ENCODE results near the gene EGR2.

DNA sequence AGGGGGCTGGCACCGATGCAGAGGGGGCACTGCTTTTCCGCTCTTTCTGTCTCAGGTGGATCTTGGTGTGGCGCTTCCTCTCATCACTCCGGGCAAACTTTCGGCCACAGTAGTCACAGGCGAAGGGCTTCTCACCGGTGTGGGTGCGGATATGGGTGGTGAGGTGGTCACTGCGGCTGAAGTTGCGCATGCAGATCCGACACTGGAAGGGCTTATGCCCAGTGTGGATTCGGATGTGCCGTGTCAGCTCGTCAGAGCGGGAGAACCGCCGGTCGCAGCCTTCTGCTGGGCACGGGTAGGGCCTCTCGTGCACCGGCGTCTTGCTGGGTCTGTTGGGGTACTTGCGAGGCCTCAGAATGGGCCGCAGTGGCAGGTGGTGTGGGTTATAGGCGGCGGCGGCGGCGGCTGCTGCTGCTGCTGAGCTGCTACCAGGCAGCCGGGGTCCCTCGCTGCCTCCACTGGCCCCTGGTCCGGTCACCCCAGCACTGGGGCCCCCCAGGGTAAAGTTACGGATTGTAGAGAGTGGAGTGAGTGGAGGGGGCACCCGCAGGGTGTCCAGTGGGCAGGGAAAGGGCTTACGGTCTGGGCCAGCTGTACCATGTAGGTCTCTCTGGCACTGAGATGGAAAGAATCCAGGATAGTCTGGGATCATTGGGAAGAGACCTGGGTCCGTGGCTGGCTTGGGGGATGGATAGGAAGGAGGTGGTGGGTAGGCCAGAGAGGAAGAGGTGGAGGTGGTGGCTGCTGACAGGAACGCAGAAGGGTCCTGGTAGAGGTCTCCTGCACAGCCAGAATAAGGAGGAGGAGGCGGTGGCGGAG is 2.6 kb downstream of the EGR2 start:
- RRBS = 80% methylated on average over 8 of the region's 39 CpGs

- RRBS = 5% methylated on average over 10 of the region's 39 CpGs
These were observed 442 bp downstream of the EGR2 start for GRCh38 chr10:62815608-62816239.

DNA sequence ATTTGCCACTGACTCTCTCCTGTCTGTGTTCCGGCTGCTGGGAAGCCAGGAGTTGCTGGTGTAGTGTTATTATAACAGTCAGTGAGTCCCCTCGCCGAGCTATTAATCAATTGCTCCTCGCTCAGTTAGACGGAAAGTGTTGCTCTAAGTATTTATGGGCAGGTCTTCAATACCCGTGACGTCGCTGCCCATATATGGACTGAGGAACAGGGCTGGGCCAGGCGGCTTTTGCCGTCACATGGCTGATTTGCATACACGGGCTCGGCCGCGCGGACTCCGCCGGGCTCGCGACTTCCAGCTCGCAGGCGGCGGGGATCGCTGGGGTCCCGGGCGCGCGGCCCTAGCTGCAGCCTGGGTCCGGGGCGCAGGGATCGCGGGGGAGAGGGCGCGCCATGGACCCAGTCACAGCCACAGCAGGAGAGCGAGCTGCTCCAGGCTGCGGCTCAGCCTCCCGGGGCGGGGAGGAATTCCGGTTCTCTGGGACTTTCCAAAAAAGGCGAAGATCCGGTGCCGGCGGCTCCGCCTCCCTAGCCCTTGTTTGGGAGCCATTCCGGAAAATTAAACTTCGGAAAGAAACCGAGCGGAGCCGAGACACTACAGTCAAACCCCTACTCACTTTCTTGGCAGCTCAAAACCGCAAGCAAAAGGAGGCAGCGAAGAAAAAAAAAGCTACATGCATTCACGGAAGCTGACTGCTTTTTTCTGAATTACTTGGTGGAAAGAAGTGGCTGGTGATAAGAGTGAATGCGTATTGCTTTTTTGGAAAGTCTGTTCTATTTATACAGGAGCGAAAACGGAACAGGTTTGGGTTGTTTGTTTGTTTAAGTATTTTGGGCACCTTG is at the start of gene EGR2:
Gene EGR2 (minus strand): TSS at position 127 of the 842 bp plus-strand sequence.
- RRBS = 4% methylated on average over 19 of the region's 54 CpGs

- RRBS = 56% methylated on average over 2 of the region's 20 CpGs
These were observed 108.3 kb upstream of the EGR2 start for GRCh38 chr10:62924368-62924991.

DNA sequence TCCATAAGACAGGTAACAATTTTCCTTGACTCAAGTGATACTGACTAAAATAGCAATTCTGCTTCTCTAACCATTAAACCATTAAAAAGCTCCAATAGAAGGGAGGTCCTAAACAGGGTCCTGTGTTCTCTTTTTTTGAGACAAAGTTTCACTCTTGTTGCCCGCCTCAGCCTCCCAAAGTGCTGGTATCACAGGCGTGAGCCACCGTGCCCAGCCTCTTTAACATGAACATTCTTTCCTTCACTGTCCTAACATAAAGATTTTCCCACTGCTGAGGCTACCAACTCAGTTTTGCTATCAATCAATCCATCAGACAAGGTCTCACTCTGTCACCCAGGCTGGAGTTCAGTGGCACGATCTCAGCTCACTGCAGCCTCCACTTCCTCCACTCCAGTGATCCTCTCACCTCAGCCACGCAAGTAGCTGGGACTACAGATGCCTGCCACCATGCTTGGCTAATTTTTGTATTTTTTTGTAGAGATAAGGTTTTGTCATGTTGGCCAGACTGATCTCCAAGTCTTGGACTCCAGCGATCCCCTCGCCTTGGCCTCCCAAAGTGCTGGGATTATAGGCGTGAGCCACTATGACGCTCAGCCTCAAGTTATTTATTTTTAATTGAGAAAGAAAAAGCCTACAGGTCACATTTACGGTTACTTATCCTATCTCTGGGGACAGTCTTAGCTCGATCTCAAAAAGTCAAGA is 51.9 kb downstream of the NRBF2 start:
- RRBS = no CpG with 5 or more reads among the region's 11 CpGs

DNA sequence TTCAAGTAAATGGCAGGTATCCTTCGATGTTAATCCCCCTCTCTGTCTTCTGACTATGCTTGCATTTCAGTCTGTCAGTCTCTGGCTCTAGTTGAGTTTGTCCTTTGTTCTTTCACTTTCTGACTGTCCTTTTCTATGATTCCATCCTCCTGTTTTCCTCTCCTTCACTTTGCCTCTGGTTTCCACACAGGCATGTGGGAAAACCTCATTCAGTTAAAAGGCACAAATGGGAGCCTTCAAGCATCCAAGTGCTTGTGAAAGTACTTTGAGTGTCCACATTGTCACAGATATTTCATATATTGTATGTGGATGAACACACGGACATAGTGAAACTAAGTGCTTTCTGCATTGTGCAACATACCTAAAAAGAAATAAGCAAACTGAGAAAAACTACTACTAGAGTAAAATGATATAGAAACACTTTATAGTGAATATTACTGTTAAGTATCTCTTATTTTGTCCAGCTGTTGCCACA is 71.6 kb downstream of the NRBF2 start:
- RRBS = no CpG with 5 or more reads among the region's 2 CpGs

DNA sequence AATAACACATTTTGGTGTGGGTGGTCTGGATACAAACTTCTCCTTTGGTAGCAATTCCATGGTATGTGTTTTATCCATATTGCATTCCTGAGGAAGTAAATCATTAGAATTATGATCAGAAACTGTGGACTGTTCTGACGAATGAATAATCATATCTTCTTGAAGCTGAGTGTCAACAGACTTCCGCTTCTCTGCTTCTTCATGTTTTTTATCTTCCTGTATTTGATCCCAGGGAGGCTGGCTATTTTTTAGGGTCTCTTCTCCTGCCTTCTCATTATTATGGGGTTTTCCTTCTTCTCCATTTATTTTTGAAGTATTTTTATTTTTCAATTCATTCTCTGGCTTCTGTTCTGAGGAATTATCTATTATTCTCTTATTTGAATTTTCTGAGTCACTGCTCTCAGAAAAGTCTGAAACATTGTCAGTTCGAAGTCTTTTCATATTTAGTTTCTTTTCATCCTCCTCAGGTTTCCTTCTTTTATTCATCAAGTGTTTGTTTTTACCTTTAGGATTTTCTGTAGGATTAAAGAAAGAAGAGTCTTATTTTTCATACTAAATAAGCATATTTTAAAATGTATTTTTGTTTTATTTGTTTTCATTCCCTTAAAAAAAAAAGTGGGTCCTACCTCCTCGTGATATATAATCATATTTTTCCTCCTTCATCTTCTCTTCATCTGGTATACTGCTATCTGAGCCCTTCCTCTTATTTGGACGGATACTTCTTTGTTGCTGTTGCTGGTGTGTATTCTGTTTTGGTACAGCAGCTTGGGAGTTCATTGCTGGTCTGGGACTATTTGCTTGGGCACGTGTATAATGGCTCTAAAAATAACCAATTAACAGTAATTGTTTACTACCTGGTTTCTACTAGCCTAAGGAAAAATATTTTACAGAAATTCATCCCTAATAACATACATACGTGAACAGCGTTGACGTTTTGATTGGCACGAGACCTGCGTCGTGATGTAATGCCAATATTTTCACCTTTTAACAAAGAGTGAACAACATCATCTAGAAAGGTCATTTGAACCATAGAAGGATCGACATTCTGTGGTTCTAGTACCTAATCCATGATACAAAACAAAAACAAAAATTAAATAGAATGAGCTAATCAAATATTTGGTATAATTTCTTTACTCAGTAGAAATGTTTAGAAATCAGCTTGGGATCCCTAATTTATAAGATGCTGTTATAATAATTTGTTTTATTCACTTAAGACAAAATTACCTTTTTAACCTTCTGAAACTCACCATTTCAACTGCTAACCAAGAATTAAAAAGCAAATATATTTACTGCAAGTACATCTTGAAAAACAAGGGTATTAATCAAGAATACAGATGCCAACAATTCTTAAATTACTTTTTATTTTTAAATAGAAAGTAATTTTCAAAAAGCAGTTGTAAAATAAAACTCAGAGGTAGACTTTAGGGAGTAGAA is 82.0 kb downstream of the NRBF2 start:
- RRBS = no CpG with 5 or more reads among the region's 13 CpGs

GRCh38 chr10:63225655-63225989 is 92.5 kb downstream of the NRBF2 start:
- RRBS = no CpG with 5 or more reads among the region's 4 CpGs

DNA sequence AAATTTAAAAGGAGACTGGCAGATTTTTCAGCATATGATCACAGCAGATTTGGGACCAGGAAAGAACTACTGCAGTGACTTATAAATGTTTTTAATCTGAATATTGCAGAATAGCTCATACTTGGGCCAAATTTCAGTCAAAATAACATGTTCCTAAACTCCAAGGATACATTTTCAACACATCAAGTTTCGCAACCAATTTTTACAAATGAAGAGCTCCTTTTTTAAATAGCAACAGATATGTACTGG is 122.9 kb downstream of the NRBF2 start:
- RRBS = no CpG with 5 or more reads among the region's 1 CpG

DNA sequence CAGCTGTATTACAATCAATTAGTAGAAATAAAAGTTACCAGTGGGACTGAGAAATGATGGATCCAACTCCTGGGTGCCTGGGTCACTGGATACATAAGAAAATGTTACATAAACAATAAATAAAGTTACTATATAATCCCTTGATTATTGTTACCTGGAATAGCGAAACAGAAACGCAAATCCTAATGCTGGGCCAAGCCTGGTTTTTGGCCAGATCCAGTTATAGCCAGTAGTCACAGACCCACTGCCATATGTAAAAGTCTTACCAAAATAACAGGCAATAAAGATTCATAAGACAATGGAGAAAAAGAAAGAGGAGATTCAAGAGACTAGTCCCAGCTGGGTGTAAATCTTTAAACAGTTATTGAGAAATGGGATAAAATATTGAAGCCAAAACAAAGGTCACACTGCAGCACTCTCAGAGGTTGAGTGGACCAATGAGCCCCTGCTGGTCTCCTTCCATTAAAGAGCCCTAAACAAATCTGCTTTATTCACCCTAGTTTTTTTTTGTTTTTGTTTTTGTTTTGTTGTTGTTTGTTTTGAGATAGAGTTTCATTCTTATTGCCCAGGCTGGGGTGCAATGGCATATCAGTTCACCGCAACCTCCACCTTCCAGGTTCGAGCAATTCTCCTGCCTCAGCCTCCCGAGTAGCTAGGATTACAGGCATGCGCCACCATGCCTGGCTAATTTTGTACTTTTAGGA is 98.9 kb downstream of the JMJD1C start:
- RRBS = no CpG with 5 or more reads among the region's 6 CpGs

DNA sequence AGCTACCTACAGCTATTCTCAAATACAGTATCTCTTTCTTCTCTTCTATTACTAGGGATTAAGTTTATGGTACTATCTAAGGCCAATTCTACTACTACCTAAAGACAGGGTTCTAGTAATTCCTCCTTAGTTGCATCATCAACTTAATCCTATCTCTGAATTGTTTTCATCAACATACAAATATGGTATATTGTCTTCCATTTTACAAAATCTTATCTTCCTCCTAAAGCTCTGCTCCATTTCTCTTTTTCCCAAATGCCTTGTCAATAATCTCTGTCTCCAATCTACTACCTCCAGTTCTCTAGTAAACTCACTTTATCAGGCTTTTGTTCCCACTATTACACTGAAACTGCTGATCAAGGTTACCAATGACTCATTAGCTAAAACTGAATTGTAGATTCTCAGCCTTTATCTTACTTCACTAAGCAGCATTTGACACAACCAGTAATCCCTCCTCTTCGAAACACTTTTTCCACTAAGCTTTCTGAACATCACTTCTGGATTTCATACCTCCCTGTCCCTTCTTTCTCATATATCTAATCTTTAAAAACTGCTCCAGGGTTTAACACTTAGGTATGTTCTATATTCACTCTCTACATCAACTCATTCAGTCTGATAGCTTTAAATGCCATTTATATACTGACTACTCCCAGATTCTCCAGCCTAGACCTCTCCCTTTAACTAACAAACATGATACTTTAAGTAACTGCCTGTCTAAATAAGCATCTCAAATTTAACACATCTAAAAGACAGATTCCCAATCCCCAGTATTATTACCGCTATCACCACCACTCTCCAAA is 28.2 kb downstream of the JMJD1C start:
- RRBS = no CpG with 5 or more reads among the region's 2 CpGs

GRCh38 chr10:63573308-63573793 is 52.1 kb downstream of the REEP3 start:
- RRBS = no CpG with 5 or more reads among the region's 2 CpGs

DNA sequence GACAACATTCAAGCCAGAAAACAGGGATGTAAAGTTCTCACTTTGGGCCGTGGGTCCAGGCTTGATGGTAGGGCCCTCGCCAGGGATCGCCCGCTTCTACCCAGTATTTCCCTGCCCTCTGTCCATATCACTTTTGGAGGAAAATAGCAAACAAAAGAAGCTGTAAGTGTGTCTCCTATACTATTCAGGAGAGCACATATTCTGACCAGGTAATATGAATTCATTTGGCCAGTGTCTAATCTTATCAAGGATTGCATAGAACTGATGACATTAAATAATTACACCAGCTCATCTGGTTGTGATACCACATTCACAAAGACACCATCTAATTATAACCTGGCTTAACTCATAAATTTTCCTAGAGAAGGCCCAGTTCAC is 704.9 kb upstream of the LRRTM3 start:
- RRBS = no CpG with 5 or more reads among the region's 4 CpGs

- RRBS = no CpG with 5 or more reads among the region's 4 CpGs
These were observed 4.6 kb downstream of the SIRT1 start for GRCh38 chr10:67888869-67889644.

DNA sequence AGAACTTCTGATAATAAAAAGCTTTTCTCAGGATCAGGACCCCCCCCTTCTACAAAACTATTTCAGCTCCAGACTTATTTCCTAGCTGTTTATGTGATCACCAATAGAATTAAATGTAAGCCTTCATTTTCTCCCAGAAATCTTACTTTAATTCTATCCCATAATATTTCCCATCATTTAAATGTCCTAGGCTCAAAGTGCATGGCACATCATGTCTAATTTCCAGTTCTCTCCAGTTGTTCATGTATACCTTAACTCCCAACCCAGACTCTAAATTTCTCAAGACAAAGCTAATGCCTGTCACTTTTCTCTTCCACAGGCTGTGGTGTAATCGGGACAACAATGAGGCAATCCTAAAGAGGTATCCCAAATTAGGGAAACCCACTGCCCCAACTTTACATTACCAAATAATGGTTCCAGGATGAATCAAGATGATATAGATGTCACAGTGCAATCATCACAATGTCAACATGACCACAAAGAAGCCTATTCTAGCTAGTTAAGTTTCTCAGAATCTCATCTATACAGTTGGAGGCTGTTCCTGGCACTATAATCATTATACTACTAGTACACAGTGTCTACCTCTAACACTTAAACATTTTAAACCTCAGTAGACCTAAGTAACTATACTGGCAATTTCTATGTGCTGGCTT is 4.2 kb downstream of the HERC4 start:
- RRBS = no CpG with 5 or more reads among the region's 1 CpG

- RRBS = 36% methylated on average over 1 of the region's 19 CpGs
These were observed 39.2 kb downstream of the TET1 start for GRCh38 chr10:68599173-68599930.

DNA sequence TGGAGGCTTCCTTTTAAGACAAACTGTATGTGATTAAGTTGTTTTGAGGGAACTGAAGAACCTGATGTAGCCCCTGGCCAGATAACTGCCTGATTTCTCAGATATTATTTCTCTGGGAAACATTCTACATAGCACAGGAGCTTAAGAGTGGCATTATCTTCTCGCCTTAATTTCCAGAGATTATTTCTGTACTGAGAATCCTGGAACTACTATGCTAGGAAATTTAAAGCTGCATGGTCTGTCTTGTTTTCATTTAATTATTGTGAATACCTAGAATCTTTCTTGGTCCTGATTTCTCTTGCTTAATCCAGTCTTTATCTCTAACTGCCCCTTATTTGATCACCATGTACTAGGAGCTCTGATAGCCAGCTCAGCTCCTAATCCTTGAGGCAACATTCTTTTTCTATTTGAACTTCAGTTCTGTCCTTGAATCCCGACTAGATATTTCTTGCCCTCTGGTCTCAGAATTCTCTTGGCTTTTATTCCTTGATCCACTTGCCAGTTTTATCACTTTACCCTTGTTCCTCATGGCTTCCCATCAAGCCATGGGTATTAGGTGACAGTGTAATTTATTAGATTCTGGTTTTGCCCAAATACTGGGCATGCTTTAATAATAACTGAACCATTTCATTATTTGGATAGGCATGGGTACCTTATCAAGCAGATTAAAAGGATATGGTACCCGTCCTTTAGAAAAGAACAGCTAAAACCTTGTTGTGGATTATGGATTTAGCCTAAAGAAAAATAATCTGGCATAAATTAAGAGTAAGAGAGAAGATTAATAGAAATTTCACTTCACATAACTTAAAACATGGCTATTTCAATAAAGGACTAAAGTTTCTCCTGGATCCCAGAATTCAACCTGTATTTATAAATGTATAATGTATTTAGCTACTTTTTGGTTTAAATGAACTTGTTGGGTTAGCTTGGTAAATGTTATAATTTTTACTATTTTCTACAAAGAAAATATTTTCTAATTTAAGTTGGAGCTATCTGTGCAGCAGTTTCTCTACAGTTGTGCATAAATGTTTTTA is 4.3 kb upstream of the KIFBP start:
- RRBS = no CpG with 5 or more reads among the region's 3 CpGs

DNA sequence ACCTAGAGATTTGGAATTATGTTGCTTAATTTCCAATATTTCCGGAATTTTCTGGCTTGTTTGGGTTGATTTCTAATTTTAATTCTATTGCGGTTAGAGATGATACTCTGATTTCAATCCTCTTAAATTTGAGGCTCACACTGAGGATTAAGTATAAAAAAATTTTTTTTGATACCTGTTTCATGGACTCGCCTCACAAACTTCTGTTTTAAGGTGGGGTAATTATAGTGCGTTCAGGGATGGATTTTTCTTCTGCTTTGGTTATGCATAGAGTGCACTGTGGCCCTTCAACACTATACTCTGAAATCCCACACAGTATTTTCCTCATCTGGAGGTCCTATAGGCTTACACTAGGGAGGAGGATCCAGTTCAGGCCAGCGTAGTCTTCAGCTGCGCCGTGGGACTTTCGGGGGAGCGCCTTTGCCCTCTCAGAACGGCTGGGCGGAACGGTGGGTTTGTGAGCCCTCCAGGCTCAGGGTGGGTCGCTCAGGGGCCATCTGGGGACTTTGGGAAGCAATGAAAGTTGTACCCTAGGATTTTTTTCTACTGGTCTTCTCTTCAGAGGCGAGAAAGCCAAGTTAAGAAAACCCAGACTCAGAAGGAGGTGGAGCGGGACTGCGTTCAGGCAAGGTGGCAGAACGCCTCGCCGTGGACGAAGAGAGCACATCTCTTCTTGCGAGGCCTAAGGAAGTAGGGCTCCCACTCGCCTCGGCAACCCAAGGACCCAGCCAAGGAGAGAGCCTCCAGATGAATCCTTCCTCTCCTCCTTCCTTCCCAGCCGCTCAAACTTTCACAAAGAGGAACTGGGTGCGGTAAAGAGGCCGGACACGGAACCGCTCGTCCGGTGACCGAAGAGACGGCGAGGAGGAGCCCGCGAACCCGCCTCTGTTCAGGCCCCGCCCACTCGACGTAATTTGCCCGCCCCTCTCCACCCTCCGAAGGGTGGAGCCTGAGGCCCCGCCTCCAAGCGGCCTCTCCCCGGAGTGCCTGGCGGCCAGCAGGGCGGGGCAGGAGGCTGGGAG is 569 bp upstream of the VPS26A start:
- RRBS = 0% methylated on average over 3 of the region's 46 CpGs

- RRBS = no CpG with 5 or more reads among the region's 3 CpGs
These were observed 10.0 kb upstream of the HKDC1 start for GRCh38 chr10:69209916-69210664.